Thyroid gland (tissue), 7 donors: ENCODE data around the genes NRSN2 and RAD21L1.

DNA sequence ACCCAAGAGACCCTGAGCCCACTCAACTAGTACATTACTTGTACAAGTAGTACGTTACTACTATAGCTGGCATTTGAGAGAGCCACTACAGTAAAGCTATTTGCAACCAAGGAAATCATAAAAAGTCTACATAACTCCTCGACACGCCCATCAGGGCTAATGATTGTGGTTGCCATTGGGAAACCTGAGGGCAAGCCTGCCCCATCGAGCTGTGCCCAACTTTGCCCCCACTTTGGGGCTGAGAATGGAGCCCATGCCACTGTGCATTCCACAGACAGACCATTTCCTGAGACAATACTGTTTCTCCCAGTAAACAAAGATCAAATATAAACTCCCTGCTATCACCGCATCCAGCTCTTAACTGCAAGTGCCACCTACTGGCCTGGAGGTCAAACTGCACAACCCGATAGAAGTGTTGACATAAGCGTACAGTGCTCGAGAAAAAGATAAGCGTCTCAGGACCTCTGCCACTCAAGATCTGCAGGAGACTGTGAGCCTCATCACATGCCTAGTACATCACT, 4.8 kb upstream of the DEFB126 start:
- PRO-cap, 2 experiments = no peak in any of the 2 experiments
- RAMPAGE, long total RNA, 5 experiments = no peak in any of the 5 experiments

GRCh38 chr20:309512-310221, 12.3 kb downstream of the ZCCHC3 start:
- PRO-cap, 2 experiments = peak in 2 of 2 experiments; most common plus-strand start chr20:310172 (in 2); most common minus-strand start chr20:310010 (in 1)
- RAMPAGE, long total RNA, 5 experiments = start-site peak on the minus strand in 1 of 5 experiments, at chr20:310064-310071 at its widest, 5 reads per replicate

DNA sequence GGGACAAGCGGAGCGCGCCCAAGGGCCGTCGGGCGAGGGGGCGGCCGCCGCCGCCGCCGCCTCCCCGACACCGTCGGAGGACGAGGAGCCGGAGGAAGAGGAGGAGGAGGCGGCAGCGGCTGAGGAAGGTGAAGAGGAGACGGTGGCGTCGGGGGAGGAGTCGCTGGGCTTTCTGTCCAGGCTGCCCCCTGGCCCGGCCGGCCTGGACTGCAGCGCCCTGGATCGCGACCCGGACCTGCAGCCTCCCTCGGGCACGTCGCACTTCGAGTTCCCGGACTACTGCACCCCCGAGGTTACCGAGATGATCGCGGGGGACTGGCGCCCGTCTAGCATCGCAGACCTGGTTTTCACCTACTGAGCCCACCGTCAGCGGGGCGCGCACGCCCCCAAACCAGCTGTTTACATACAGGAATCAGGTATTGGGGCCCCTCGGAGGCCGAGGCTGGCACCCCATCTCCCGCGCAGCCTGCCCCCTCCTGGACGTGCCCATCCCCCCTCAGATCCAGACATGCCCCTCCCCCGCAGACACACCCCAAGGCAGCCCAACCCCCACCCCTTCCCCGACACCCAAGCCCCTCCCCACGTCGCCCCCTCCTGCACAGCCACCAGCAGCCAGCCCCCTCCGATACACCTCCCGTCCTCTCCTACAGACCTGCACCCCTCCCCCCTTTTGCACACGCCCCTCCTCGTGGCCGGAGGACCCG, 1.3 kb downstream of the SOX12 start:
- PRO-cap, 2 experiments = peak in 1 of 2 experiments; most common plus-strand start position 131 of the sequence (in 1); most common minus-strand start position 100 of the sequence (in 1)
- RAMPAGE, long total RNA, 5 experiments = no peak in any of the 5 experiments

DNA sequence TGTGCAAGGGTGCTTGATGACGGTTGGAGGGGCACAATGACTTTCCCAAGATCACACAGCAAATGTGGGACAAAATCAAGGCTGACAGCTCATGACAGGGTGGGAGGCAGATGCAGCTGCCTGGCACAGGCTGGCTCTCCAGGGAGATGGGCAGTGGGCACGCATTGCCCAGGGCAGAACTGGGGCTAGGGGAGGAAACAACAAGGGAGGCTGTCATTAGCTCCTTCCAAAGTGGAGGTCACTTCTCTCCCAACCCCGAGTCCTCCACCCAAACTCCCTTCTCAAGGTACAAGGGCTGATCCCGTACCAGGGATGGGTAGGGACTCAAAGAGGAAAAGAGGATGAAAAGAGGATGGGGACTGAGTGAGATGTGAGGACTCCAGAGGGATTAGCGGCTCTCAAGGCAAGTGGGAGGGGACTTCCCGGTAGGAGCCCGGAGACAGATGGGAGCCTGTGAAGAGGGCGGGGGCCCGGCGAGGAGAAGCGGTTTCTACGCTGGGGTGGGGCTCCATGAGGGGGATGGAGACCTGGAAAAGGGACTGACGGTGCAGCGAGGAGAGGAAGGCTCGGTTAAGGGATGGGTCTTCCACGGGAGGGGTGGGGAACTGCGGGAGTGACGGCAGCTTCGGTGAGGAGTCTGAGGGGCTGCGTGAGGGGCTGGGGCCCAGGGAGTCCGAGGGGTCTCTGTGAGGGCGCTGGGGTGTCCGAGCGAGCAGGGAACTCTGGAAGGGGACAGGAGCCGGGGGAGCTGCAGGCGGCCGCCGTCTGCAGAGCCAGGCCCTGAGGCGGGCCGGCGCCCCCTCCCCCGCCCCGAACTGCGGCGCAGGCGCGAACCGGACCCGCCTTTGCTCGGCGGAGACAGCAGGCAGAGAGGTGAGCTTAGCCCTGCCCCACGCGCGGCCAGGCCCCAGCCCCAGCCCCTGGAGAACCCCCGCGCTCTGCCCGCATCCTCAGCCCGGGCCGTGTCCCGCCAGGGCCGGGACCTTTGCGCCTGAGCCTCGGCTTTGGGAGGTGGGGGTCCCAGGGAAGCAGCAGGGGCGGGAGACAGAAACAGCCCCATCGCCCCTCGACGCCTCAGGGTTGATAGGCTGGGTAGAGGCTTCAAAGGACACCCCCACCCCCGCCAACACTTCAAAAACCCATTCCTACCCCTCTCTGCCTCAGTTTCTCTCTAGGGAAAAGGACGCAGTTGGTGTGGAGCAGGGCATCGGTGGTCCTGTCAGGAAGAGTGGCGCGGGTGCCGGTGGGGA, at the start of gene NRSN2:
Gene NRSN2 (plus strand): TSS at position 842 of the 1,250 bp plus-strand sequence.
- PRO-cap, 2 experiments = peak in 2 of 2 experiments; most common plus-strand start position 456 of the sequence (in 2); most common minus-strand start position 372 of the sequence (in 1)
- RAMPAGE, long total RNA, 5 experiments = start-site peak on the plus strand in 3 of 5 experiments, centred at positions 463 to 850 of the sequence, 8 to 314 reads per replicate

- PRO-cap, 2 experiments = no peak in any of the 2 experiments
- RAMPAGE, long total RNA, 5 experiments = no peak in any of the 5 experiments
These were observed 10.3 kb upstream of the TRIB3 start for GRCh38 chr20:370268-370661.

DNA sequence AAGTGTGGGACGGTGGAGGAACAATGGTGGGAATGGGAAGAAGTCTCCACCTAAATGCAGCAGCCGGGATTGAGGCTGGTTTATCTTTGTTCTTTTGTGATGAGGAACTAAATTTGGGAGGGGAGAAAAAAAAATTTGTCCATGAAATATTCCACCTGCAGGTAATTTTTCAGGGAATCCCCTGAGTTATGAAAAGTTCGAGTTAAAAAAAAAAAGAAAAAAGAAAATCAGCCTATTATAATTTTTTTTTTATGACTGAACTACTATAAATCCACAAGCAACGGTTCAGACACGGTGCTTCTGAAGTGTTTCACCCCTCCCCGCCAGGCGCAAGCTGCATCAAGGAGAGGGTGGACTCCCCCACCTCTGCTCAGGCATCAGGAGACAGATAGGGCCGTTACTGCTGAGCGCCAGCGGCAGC, 21.2 kb upstream of the TBC1D20 start:
- PRO-cap, 2 experiments = no peak in any of the 2 experiments
- RAMPAGE, long total RNA, 5 experiments = no peak in any of the 5 experiments

DNA sequence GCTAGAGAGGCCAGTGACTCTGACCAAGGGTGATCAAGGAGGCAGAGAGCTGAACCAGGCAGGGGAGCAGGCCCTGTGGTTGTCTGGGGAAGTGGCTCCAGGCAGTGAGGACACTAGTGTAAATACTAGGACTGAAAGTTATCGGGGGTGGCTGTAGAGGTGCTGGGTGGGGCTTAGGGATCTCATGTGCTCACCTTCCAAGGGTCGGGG, 1.0 kb downstream of the SRXN1 start:
- PRO-cap, 2 experiments = peak in 1 of 2 experiments; most common minus-strand start position 93 of the sequence (in 1)
- RAMPAGE, long total RNA, 5 experiments = no peak in any of the 5 experiments

DNA sequence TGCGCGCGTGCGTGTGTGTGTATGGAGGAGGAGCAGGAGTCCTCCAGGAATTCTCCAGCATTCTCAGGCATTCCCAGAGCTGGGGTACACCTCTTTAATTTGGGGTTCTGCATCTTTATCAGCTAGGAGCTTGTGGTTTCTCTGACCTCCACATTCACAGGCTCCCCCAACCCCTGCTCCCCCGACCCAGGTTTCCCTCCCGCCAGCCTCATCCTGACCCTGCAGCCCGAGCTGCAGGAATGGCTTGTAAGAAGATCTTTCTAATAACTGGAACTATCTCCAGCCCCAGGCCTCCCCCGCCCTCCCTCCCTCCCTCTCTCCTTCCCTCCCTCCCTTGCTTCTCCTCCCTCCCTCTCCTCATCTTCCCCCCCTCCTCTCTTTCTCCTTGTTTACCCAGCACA, 3.2 kb downstream of the SCRT2 start:
- PRO-cap, 2 experiments = no peak in any of the 2 experiments
- RAMPAGE, long total RNA, 5 experiments = no peak in any of the 5 experiments

DNA sequence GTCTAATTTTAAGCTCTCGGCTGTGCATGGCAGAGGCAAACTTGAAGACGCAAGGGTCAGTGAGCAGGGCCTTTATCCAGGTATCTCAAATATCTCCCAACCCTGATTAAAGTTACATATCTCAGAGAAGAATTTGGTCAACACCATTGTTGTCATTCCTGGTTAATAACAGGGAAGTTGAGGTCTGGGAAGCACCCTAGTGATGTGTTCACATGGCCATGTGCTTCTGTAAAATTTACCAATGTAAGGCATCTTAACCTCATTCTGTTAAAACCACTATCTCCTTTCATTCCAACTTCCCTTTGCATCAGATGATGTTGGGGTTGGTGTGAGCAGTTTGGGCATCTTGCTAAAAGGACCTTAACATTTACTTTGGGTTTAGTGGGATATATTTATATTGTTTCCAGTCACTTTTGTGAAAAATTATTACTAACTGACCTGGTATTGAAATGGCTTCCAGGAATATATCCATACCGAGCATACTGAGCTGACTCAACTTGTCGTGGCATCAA, 3.9 kb upstream of the FAM110A start:
- PRO-cap, 2 experiments = no peak in any of the 2 experiments
- RAMPAGE, long total RNA, 5 experiments = no peak in any of the 5 experiments

- PRO-cap, 2 experiments = no peak in any of the 2 experiments
- RAMPAGE, long total RNA, 5 experiments = no peak in any of the 5 experiments
These were observed 16.6 kb downstream of the RSPO4 start for GRCh38 chr20:985499-985877.

DNA sequence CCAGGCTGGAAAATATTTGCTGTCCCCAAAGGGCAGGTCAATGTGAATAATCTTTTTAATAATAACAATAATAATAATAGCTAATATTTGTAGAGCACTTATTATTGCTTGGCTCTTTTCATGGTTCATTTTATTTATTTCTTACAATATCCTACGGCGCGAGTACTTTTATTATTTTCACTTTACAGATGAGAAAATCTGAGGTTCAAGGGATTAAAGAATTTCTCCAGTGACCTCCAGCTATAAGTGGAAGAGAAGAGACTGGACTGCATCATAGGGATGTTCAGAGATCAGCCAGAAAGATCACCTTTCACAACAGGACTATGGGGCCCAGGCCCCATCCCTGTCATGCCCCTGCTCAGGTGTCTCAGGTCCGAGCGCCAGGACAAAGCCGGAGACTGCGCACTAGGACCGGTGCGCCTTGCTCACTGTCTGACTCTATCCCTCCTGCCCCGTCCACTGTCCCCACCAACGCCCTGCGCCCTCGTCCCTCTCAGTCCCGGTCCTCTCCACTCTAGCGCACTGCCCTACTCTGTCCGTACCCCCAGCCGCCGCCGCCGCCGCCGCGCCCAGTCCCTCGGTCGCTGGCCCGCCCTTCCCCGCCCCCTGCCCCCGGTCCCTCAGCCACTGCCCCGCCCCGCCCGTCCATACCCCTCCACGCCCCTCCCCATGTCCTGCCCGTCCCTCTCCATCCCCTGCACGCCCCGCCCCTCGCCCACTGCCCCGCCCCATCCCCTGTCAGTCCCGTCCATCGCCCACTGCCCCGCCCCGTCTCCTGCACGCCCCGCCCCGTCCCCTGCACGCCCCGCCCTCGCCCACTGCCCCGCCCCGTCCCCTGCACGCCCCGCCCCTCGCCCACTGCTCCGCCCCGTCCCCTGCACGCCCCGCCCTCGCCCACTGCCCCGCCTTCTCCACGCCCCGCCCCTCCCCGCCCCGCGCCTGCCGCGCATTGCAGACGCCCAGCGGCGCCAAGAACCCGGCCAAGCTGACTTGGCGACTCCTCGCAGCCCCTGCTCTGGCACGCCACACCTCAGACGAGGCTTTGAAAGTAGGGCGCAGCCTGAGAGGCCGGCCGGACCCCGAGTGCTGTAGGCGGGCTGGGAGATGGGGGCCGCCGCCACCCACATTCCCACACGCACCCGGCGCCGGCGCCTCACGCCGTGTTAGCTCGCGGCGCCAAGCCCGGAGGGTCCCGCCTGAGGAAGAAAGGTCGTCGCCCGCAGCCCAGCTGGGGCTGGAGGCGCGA, at the start of gene RAD21L1:
Gene RAD21L1 (plus strand): TSS at position 952 of the 1,246 bp plus-strand sequence.
- PRO-cap, 2 experiments = peak in 2 of 2 experiments; most common plus-strand start position 952 of the sequence (in 2); most common minus-strand start position 516 of the sequence (in 1)
- RAMPAGE, long total RNA, 5 experiments = no peak in any of the 5 experiments

GRCh38 chr20:1226339-1226829, 540 bp downstream of the RAD21L1 start:
- PRO-cap, 2 experiments = peak in 1 of 2 experiments; most common minus-strand start chr20:1226720 (in 1)
- RAMPAGE, long total RNA, 5 experiments = no peak in any of the 5 experiments

DNA sequence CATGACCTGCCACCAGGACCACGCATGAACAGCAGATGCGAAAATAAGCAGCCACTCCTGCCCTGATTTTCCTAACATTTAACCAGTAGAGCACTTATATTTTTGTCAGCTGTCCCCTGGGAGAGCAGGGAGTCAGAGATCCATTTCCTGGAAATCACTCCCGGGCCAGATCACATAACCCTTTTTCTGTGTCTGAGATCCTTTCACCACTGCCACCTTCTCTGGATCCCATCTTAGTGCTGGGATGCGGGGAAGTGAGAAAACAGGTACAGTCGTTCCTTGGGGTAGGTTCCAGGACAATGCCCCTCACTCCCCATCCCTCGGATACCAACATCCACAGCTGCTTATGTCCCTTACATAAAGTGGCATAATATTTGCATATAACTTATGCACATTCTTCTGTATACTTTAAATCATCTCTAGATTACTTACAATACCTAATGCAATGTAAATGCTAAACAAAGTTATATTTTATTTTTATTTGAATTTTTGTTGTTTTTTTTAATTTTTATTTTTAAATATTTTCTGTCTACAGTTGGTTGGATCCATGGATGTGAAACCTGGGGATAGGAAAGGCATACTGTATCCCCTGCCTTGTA, 5.5 kb downstream of the SDCBP2 start:
- PRO-cap, 2 experiments = peak in 2 of 2 experiments; most common plus-strand start position 157 of the sequence (in 1); most common minus-strand start position 70 of the sequence (in 2)
- RAMPAGE, long total RNA, 5 experiments = no peak in any of the 5 experiments

DNA sequence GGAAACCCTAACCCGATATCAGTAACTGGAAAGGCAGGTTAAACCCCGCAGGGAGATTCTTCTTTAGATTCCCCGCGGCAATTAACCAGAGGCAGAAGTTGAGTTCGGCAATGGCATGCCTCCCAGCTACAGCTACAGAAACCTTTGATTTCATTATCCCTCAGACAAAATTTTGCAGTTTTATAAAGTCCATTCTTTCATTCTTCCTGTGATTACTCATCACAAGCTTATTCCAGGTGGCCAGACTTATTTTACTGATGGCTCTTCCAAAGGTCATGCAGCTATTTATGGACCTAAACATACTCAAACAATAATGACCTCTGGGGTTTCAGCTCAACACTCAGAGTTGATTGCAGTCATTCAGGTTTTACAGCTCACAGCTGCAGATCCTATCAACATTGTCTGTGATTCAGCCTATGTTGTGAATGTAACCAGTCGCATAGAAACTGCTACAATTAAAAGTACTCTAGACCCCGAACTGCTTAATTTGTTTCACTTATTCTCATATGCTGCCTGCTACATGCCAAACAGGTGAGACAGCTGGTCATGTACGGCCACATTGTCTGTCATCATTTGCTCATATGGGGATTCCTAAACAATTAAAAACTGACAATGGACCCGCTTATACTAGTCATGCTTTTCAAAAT, 7.1 kb upstream of the FKBP1A start:
- PRO-cap, 2 experiments = no peak in any of the 2 experiments
- RAMPAGE, long total RNA, 5 experiments = no peak in any of the 5 experiments

DNA sequence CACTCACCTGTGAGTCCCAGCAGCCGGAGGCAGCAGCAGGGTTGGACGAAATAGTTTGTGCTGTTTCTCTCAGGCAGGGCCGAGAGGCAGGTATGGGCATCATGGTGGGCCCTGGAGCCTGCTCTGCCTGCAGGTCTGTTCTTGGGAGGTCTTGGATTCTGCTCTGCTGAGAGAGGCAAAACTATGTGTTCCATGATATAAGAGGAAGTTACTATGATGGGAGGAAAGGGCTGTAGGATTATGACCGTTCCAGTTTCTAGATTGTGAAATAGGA, 20.4 kb downstream of the SIRPD start:
- PRO-cap, 2 experiments = no peak in any of the 2 experiments
- RAMPAGE, long total RNA, 5 experiments = no peak in any of the 5 experiments

DNA sequence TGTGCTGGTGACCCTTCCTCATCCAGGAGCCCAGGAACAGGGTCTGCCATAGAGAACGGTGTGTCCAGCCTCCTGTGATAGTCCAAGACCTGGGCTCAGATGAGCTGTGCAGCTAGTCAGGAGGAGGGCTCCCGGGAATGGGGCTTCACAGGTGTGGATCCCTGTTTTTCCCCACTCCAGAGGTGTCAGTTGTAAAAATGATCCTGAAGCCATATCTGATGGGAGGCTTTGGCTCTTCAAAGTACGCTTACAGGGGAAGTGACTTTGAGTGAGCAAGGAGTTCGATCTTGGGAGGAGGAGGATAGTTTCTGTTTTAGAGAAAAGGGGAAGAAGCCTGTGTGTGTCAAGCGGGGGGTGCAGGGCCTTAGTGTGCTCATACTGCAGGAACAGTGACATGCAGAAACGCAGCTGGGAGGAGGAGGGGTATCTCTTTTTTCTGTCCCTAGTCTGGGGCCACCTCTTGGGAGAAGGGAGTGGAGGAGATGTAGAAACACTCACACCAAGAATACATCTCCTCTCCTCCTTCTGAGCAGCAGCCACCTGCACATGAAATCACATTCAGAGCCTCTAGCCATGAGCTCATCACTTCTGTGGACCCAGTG, 19.9 kb downstream of the SIRPD start:
- PRO-cap, 2 experiments = no peak in any of the 2 experiments
- RAMPAGE, long total RNA, 5 experiments = no peak in any of the 5 experiments

DNA sequence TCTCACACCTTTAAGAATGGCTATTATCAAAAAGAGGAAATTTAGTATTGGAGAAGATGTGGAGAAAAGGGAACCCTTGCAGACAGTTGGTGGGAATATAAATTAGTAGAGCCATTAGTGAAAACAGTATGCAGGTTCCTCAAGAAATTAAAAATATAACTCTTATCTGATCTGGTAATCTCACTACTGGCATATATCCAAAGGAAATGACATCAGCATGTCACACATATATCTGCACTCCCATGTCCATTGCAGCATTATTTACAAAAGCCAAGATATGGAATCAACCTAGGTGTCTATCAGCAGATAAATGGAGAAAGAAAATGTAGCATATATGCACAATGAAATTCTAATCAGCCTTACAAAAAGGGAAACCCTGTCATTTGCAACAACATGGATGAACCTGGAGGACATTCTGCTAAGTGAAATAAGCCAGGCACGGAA, 2.6 kb downstream of the SIRPG start:
- PRO-cap, 2 experiments = no peak in any of the 2 experiments
- RAMPAGE, long total RNA, 5 experiments = no peak in any of the 5 experiments

GRCh38 chr20:1820565-1821078, 74.6 kb upstream of the SIRPA start:
- PRO-cap, 2 experiments = no peak in any of the 2 experiments
- RAMPAGE, long total RNA, 5 experiments = no peak in any of the 5 experiments

DNA sequence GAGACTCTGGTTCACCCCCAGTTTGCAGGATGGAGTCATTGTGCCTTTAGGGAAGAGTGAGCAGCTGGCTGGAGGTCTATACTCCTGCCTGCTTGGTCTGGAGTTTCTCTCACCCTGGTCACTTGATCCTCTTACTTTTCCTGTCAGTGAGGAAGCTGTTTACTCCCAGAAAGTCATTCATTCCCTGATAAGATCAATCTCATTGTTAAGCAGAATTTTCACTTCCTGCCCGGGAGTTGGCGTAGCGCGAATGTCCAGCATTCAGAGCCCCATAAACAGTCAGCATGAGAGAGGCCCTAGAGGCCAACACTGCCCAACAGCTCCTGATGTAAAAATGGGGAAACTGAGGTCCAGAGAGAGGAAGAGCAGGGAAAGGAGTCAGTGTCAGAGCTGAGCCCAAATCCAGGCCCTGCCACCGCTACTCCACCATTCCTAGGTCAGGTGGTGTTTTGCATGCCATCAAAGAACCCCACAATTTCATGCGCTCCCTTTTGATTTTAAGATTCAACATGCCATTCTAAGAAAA, 70.3 kb upstream of the SIRPA start:
- PRO-cap, 2 experiments = no peak in any of the 2 experiments
- RAMPAGE, long total RNA, 5 experiments = no peak in any of the 5 experiments

DNA sequence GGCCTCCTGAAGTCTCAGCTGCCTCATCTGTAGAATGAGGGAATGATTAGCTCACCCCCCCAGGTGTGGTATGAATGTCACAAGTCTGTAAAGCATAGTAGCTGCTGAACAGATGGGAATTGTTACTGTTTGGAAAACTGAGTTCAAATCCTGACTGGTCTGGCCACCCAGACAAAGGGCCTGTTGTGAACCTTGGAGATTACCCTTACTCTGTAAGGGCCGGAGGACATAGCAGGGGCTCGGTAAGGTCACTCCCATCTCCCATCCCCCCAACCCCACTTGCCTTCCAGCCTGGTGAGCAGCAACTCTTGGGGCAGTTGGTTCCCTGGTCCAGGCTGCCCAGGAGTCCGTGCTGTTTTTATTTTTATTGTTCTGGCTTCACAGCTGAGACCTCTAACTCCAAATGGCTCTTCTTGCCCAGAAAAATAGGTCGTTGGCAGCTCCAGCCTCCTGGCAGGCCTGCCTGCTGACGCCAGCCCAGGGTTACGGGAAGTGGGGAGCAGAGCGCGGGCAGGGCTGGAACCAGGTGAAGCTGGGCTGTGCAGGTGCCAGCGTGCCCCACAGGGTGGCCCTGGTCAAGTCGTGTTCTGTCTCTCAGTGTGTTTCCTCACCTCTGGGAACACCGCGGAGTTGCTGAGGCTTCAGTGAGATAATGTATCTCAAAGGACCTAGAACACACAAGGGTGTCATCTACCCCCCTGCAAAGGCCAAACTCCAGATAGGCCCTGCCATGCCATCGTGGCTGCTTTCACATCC, 4.5 kb upstream of the SIRPA start:
- PRO-cap, 2 experiments = no peak in any of the 2 experiments
- RAMPAGE, long total RNA, 5 experiments = no peak in any of the 5 experiments